ENCODE data around the gene ADGRB3.

GRCh38 chr6:56605904-56607057, 348.3 kb downstream of the DST start:
- PRO-cap: no peak

DNA sequence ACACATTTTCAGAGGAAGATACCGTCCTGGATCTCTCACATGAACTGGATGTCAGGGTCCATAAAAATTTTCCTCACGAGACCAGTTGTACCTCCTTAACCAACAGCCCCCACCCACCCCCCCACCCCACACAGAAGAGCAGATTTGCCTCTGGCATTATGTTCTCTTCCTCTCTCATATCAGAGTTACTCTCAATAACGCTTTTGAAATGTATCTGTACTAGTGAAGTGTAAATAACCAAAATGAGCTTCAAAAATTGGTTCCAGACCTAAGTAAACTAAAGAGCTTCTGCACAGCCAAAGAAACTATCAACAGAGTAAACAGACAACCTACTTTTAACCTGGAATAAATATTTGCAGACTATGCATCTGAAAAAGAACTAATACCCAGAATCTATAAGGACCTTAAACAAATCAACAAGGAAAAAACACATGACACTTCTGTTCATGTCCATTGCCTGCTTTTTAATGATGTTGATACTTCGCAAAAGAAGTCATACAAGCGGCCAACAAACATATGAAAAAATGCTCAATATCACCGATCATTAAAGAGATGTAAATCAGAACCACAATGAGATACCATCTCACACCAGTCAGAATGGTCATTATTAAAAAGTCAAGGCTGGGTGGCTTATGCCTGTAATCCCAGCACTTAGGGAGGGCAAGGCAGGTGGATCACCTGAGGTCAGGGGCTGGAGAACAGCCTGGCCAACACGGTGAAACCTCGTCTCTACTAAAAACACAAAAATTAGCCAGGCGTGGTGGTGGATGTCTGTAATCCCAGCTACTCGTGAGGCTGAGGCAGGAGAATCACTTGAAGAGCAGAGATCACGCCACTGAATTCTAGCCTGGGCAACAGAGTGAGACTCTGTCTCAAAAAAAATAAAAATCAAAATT, 269.5 kb downstream of the DST start:
- PRO-cap: no peak

GRCh38 chr6:56688433-56688910, 266.2 kb downstream of the DST start:
- PRO-cap: no peak

- PRO-cap: no peak
Measured at GRCh38 chr6:56742031-56742711, 212.5 kb downstream of the DST start.

DNA sequence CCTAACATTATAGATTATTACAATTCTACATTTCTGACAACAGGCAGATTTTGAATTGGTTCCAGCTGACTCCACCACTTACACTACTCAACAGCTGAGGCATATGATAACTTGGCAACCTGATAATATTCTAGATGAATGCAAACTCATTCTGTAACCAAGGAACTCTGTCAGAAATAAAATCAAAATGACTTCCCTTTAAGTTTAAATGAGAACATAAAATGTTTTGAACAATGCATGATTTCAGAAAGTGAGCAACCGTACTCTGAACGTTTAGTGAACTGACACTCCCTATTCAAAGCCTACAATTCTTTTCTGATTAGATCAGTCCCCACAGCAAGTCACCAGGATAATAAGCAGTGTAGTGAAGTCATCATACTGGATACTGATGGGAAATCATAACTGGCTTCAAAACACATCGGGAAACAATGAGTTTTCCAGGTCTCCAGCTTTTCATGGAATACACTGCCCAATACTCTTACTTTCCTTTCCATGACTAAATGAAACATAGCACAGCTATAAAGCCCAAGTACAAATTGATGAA, 113.8 kb downstream of the DST start:
- PRO-cap: bidirectional peak, plus-strand start at position 399 of the sequence, minus-strand start at position 283 of the sequence

- PRO-cap: unidirectional peak, minus-strand start at chr6:56844245
Measured at GRCh38 chr6:56844113-56844418, 110.6 kb downstream of the DST start.

GRCh38 chr6:56953350-56954035, 1.1 kb downstream of the DST start:
- PRO-cap: no peak

DNA sequence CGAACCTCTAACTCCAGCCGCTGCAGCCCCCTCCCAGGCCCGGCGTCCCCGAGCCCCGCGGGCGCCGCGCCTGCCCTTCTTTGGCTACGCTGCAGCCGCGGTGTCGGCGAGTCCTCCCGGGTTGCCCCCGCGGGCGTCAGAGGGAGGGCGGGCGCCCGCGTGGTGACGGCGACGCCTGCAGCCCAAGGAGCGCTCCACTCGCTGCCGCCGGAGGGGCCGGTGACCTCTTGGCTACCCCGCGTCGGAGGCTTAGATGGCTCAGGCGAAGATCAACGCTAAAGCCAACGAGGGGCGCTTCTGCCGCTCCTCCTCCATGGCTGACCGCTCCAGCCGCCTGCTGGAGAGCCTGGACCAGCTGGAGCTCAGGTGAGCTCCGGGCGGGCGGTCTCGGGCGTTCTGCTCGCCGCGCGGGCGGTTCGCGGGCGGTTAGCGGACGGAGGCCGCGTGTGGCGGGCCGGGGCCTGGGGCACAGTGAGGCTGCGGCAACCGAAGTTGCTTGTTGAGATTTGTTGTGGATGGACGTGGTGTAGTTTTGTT, 387 bp downstream of the BAG2 start:
- PRO-cap: bidirectional peak, plus-strand start at position 354 of the sequence, minus-strand start at position 138 of the sequence

- PRO-cap: no peak
Measured at GRCh38 chr6:57175348-57175905, 3.3 kb downstream of the BAG2 start.

GRCh38 chr6:57813489-57814050, 496.1 kb downstream of the PRIM2 start:
- PRO-cap: no peak

DNA sequence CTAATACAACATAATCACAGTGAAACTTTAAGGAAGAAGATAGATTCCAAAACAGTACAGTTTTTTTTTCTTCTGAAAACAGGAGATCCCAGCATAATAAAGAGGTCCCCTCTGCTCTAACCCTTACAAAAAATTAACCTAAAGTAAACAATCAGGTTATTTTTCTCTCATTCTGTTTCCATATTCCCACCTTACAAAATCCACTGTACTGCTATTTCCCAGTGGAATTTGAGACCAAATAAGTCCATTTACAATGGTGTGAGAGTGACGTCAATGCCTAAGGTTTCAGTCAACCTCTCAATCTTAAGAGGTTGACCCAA, 14.7 kb downstream of the LGSN start:
- PRO-cap: no peak

GRCh38 chr6:63352520-63353355, 33.0 kb upstream of the LGSN start:
- PRO-cap: no peak

- PRO-cap: no peak
Measured at GRCh38 chr6:63576243-63577051, 4.2 kb downstream of the PTP4A1 start.

- PRO-cap: no peak
Measured at GRCh38 chr6:63653910-63654686, 18.5 kb downstream of the PHF3 start.

DNA sequence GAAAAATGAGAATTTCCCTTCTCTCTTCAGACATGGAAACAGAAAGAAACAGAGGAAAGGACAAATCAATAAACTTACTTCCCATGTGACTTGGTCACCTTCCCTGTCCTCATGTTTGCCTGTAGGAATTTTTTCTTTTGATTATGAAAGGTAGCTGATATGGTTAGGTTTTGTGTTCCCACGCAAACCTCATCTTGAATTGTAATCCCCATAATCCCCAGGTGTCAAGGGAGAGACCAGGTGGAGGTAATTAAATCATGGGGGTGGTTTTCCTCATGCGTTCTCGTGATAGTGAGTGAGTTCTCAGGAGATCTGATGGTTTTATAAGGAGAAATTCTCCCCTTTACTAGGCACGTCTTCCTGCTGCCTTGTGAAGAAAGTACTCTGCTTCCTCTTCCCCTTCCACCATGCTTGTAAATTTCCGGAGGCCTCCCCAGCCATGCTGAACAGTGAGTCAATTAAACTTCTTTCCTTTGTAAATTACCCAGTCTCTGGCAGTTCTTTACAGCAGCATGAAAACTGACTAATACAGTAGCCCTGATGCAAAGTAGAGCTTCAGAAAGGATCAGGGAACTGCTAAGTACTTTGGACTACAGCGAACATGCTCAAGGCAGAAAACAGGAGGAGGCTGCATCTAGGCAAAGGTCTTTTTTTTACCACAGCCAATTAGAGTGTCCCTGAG, 170.0 kb downstream of the PHF3 start:
- PRO-cap: no peak

- PRO-cap: no peak
Measured at GRCh38 chr6:63955387-63955603, 319.7 kb downstream of the PHF3 start.

DNA sequence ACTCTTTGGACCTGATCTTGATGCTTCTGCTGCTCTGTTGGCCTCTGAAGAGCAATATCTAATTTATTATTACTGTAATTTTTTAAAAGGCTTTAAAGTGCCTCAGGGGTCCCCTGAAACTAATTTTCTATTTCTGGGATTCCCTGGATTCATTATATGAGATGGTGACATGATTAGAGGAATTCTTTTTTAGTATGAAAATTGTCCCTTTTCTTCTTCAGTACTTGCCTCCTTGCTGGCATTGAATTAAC, 4.2 kb downstream of the ZC3H11C start:
- PRO-cap: no peak

DNA sequence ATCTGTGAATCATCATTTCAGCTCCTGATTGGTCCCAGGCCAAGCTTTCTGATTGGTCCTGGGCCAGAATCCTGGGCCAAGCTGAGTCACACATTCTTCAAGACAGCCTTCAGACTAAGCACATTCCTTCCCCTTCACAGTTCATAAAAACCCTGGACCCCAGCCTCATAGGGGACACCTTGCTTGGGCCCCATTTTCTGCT, 231.1 kb upstream of the EYS start:
- PRO-cap: no peak

DNA sequence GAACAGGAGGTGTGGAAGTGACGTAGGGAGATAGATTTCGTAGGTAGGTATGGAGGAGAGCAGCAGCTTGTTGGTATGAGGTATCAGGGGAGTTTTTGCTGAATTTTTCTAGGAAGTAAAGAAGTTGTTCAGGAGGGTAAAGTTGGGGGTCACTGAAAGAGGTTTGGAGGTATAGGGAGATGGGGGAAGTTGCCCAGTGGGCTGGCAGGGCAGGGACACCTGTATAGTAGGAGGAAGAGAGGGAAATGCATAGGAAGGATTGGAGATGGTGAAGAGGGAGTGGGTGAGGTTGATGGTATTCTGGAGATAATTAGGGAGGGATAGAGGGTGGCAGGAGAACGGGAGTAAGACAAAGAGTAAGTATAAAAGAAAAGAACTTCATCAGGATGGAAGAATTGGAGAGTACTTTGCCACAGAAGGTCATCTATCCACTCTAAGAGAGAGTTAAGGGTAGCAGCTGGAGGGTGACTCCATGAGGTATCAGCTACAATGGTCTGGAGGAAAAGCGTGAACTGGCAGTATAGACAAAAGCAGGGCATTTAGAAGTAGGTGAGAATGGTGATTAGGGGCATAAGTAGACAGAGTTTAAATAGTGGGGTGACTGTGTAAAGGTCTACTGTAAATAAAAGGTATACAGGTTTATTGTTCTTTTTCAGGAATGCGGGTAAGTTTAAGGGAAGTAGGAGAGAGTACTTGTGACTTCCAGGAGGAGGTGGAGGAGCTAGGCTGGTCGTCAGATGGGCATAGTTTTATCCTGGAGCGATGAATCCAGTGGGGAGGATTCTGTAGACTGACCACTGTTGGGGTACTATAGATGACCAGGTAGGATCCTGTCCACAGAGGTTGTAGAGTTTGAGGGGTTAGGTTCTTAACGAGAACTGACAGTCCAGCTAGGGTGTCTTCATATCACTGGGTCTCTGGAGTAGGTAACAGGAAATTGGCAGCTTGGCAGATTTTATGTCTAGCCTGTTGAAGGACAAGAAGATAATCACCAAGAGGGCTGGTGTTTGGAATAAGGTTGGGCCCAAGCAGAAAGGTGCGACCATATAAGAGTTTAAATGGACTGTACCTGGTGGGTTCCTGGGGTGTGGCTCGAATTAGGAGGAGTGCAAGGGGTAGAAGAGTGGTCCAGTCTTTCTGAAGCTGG, 751.8 kb upstream of the ADGRB3 start:
- PRO-cap: no peak

DNA sequence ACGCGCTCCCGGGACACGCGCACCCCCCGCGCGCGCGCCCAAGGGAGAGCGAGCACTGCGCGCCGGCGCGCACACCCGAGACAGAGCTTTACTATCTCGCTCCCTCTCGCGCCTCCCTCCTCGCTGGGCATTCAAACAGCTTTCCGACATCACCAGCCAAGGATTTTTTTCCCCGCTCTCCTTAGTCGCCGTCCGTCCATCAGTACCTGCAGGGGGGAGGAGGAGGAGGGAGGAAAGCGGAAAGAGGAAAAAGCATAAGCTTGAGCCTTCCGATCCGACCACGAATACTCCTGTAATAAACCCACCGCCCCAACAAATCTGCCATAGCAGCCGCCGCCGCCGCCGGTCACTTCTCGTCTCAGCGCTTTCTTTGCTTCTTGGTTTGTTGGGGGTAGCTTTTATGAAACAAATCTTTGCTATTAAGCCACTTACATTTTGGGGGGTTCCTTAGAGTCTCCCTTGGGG, at the start of gene ADGRB3:
Gene ADGRB3 (plus strand): TSS at position 55 of the 465 bp plus-strand sequence.
- PRO-cap: bidirectional peak, plus-strand start at position 130 of the sequence, minus-strand start outside the sequence

Measured in sternocleidomastoid (tissue), 1 donor.